Skeletal muscle satellite cell (primary cell): ENCODE measurements around the gene NQO1.

DNA sequence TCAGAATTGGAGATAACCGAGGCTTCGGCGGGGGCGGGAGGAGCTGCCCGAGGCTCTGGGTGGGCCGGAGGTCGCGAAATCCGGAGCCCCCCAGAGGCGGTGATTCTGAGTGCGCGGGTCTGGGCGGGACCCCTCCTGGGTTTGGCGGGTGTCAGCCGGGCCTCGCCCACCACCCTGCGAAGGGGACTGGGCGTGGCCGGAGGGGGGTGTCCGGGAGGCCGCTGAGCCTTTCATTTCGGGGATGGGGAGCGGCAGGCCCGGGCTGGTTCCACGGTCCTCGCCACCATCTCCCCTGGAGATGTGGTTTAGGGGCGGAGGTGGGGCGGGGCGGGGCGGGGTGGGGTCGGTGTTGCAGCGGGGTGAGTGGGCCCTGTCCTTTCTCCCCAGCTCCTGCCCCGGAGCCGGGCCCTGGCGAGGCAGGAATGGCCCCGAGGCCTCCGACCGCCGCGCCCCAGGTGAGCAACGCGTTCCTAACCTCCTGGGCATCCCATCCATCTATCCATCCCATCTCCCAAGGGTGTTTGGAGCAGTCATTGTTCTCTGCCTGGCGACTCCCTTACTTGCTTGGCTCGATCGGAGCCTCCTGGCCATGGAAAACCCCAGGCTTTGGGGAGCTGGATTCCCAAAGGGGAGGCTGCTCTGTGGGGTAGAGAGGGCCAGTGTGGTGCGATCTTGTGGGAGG, 421 bp downstream of the ZFP90 start:
- CAGE, long polyA plus RNA: no peak

- CAGE, long polyA plus RNA: no peak
Measured at GRCh38 chr16:68563578-68564316, 24.7 kb downstream of the ZFP90 start.

DNA sequence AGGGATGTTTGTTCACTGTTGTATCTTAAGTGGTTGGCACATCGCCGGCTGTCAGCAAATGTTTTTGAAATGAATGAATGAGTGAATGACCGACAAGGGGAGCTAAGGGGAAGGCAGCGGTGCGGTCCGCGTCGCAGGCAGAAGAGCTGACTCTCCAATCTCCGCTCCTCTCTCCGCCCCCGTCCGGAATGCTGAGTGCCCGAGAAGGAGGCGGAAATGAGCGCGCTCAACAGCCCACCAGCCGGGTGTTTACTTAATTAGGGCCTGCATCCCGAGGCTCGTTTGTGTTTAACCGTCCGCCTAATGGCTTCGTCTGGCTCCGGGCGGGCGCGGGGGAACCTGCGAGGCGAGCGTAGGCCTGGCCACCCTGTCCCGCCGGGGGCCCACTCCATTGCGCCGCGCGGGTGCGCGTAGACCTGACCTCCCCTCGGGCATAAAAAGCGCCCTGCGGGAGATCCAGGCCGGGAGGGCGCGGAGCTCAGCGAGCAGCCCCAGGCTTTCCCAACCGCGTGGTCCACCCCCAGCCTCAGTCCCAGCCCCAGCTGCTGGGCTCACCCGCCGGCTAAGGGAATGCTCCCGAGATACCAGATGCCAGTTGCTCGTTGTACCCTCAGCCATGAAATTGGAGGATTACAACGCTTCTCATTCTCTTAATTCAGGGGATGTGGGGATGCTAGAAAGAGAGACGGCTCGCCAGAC, 2.5 kb upstream of the CDH3 start:
- CAGE, long polyA plus RNA: no peak

DNA sequence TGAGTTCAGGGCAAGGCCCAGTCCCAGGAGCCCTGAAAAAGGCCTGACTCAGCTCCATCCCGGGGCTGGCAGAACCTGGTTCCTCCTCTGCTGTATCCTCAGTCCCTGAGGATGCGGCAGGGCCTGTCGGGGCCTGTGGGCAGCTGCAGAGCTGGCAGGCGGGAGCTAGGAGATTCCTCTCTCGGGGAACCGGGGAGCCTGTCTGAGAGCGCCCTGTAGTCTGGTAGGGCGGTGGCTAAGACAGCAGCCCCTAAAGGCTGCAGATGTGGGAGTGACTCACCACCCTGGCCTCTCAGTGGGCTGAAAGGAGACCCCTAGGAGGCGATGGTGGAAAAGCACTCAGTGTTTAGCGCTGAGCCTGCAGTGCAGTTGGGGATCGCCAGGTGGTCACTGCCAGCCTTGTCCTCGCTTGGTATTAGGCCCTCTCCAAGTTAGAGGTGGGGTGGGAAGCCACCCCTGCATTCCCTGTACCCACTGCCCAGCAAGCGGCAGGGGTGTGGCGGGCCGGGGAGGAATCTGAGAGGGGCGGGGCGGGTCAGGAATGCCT, 29.7 kb upstream of the CDH1 start:
- CAGE, long polyA plus RNA: no peak

GRCh38 chr16:68742351-68742625, 5.2 kb downstream of the CDH1 start:
- CAGE, long polyA plus RNA: no peak

- CAGE, long polyA plus RNA: no peak
Measured at GRCh38 chr16:68745413-68745979, 8.4 kb downstream of the CDH1 start.

GRCh38 chr16:68746757-68747420, 9.8 kb downstream of the CDH1 start:
- CAGE, long polyA plus RNA: no peak

GRCh38 chr16:68815309-68815825, 28.0 kb upstream of the TANGO6 start:
- CAGE, long polyA plus RNA: no peak

- CAGE, long polyA plus RNA: no peak
Measured at GRCh38 chr16:68892138-68892622, 48.8 kb downstream of the TANGO6 start.

- CAGE, long polyA plus RNA: no peak
Measured at GRCh38 chr16:68972601-68973272, 129.4 kb downstream of the TANGO6 start.

DNA sequence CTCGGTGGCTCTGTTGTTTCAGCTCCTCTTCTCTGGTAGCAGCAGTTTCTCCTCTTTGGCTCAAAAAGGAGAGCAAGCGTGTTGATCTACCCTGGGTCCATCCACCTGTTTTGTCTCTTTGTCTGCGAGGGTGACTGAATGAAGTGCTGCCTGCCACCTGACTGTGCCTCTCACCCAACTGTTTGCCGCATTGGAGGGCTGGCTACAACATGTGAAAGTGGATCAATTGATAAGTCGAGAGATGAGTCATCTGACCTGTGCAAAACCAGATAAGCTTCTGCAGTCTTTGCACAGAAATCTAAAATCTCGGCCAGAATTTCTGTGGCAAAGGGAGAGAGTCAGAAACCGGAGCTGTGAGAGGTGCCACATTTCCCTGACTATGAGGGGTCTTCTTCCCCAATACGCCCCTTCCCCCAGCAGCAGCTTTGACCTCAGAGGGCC, 16.4 kb upstream of the HAS3 start:
- CAGE, long polyA plus RNA: no peak

DNA sequence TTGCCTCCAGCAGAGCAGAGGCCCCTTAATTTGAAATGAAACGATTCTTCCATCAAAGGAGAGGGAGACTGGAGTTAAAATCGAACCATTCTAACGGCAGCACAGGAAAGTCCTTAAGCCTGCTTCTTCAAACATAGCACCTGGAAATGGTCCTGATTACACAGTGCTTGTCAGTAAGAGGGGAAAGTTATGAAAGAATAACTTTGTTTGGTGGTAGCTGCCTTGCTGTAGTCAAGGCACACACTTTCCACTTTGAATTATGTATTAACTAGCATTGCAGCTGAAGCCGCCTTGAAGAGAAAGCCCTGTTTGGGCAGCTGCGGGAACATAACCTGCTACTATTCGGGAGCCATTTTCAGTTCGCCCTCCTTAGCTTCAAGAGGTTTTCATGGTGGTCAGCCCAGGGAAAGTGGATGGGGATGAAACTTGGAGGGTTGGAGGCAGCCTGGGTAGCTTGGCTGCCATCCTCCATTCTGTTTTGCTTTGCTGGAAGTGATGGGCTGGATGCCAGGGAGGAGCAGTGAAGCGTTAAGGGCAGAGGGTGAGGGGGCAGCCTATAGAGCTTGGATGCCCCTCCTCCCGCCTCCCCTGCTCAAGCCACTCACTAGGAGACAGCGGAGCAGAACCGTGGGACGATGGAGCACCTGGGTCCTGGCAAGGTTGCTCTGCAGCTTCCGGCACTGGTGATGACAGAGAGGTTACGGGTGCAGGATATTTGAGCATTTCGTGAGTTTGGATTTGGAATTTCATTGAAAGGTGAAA, 5.3 kb upstream of the HAS3 start:
- CAGE, long polyA plus RNA: no peak

GRCh38 chr16:69109400-69109912, 4.0 kb downstream of the HAS3 start:
- CAGE, long polyA plus RNA: no peak

DNA sequence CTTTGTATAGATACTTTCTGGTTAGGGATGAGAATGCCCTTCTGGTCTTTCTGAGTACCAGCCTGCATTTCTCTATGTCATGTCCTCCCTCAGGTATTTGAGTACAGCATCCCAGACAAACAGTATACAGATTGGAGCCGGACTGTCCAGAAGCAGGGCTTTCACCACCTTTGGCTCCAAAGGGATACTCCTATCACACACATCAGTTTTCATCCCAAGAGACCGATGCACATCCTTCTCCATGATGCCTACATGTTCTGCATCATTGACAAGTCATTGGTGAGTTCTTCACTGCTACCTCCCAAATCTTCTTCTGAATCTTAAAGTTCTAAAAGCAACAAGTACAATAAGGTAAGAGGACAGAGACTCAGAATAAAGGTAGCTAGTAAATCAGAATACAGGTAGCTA, 21.7 kb upstream of the SNTB2 start:
- CAGE, long polyA plus RNA: no peak

- CAGE, long polyA plus RNA: no peak
Measured at GRCh38 chr16:69423026-69423701, 1.3 kb upstream of the CYB5B start.

GRCh38 chr16:69566088-69566789, 473 bp downstream of the NFAT5 start:
- CAGE, long polyA plus RNA: no peak

DNA sequence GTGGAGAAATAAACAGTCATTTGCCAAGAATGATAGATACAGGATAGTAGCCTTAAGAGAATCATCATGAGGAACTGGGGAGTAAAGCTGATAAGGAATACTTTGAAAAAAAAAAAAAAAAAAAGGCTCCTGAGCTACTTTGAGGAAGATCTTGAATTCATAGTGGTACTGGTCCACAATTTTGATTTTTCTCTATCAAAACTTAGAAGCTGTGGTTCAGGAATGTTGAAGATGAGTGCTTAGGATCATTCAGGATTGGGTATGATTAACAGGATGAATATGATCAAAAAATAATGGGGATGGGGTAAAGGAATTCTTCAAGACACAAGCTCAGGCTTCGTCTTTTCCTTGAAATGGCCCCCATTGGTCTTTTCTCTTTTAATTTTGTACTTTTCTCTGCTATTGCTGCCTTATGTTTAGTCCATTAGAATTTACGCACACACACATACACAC, 34.9 kb downstream of the NFAT5 start:
- CAGE, long polyA plus RNA: no peak

DNA sequence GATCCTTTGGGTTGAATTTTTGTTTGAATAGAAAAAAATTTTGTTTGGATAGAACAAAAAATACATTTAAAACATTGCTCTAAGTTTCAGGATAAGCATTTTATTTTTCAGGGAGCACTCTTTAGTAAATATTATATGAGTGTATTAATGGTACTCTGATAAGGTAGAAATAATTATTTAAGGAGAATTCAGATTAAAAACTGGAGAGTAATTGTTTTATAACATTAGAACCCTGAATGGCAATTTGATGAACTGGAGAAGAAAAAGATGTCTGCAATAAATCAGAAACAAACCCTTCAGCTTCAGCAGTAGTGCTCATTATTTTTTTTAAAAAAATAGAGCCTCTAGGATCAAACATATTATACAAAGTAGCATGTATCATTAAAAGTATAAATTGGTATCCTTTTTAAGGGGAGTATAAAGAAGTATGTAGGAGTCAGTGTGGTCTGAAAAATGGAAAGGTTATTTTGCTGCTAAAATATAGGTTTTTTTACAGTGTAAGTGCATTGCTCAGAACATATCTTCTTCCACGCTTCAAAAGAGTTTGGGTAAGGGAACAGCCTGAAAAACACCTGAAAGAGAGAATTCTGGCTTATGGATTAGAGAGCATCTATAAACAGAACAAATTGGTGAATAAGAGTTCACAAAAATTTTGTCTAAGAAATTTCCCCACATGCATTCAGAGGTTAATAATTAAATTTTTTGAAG, 73.6 kb downstream of the NFAT5 start:
- CAGE, long polyA plus RNA: no peak

GRCh38 chr16:69726055-69727204, at the start of gene NQO1:
Gene NQO1 (minus strand): TSS chr16:69726560.
- CAGE, long polyA plus RNA: start-site peak on the minus strand at chr16:69726553-69726562, 2,356 and 82 reads in 2 replicates

GRCh38 chr16:69798549-69798886, 36.4 kb downstream of the WWP2 start:
- CAGE, long polyA plus RNA: no peak